Bronchus fibroblast of lung (primary cell): ENCODE measurements around the gene TRIM36.

DNA sequence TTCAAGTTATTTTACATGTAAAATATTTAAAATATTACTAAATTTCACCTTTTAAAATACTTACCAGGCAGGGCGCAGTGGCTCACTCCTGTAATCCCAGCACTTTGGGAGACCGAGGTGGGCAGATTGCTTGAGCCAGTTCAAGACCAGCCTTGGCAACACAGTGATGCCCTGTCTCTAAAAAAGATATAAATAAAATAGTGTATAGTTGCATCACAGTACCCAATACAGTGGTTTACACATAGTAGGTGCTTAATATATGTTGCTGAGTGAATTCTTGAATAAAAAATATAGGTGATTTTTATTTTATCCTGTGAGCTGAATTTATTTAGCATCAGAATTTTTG lies 4.0 kb upstream of the SLC25A46 start:
- RAMPAGE, long total RNA: no peak

DNA sequence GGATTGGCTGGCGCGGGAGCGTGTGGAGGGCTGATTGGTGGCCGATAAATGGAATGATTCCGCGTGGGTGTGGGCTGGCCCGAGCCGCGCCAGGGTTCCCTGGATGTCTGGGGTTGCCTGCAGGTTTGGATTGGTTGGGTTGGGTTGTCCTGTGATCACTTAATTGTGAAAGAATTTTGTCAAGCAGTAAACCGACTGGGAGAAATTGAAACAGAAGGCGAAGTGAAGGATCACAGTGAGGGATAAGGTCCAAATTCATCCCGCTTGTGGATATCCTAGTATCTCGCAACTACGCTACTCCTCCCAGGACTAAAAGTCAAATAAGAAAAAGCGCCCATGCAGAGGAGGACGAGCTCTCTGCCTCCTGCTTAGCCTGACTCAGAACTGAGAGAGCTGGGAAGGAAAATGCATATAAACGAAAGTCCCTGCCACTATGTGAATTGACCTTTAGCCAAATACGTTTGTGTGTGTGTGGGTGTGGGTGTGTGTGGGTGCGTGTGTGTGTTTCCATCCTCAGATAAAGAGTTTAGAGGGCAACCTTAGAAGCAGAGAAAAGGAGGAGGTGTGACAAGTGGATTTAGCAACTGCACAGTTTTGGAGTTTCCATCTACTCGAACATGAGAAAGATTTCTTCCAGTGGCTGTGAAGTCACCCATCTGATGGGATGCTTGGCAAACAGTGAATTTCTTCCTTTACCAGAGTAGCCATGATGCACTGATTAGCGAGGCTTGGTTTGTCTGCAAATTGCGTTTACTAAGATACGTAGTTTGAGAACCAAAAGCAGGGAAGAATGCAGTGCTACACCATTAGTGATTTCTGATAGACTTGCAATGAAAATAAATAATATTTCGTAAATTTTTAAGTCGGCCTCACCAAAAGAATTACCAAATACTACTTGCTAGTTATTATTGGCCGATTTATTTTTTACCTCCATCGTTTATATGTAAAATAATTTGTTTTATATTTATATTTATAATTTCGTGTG lies 616 bp upstream of the STARD4 start:
- RAMPAGE, long total RNA: no peak

- RAMPAGE, long total RNA: no peak
Observed at GRCh38 chr5:111748241-111748681, 8.7 kb downstream of the NREP start.

- RAMPAGE, long total RNA: no peak
Observed at GRCh38 chr5:111757630-111758493, 868 bp upstream of the NREP start.

DNA sequence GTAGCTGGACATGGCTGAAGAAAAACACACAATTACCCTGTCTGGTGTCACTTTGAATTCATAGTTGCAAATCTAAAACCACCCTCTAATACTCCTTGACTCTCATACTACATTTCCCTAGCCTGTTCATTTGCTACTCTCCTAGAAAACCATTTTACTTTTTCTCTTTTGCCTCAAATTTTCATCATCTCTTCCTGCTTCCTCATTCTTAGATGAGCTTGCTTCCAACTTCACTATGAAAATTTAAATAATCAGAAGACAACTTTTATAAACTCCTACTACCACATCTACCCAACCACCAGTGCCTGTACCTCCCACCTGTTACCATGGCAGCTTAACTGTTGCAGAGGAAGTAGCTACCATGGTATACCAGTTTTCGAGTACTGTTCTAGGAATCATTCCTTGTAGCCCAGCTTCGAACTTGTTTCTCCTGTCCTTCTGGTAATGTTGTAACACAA lies 266.7 kb upstream of the NREP start:
- RAMPAGE, long total RNA: no peak

- RAMPAGE, long total RNA: no peak
Observed at GRCh38 chr5:112417866-112418384, 1.2 kb downstream of the EPB41L4A start.

GRCh38 chr5:112418385-112418957 lies 606 bp downstream of the EPB41L4A start:
- RAMPAGE, long total RNA: no peak

- RAMPAGE, long total RNA: no peak
Observed at GRCh38 chr5:112817721-112818148, 43.4 kb upstream of the SRP19 start.

GRCh38 chr5:112921009-112921469 lies 988 bp downstream of the REEP5 start:
- RAMPAGE, long total RNA: no peak

DNA sequence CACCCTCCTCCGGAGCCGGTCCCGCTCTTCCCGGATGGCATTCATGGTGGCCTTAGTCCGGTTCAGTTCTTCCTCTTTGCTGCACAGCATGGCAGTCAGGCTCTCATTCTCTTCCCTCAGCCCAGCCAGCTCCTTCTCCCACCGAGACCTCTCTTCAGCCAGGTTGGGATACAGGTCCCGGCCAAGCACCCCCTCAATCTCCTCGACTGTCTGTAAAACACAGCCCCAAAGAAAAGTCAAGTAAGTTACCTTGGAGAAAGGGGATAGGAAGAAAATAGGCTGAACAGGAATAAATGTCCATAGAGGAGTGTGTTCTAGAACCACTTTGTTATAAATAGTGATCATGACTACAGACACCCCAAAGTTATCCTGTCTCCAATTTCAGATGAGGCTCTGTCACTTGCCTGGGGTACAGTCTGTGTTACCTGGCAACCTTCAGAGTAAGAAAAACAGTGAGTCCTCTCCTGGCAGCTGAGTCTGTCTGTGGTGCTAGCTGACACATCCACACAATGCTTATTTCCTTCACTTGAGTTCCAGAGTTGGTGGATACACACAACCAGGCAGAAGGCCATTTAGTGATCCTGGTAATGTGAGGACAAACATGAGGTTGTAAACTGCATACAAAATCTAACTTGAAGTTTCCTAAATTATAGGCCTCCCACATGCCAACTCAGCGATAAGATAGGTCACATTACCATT lies 125.3 kb downstream of the DCP2 start:
- RAMPAGE, long total RNA: no peak

- RAMPAGE, long total RNA: no peak
Observed at GRCh38 chr5:113199342-113200027, 222.9 kb downstream of the DCP2 start.

DNA sequence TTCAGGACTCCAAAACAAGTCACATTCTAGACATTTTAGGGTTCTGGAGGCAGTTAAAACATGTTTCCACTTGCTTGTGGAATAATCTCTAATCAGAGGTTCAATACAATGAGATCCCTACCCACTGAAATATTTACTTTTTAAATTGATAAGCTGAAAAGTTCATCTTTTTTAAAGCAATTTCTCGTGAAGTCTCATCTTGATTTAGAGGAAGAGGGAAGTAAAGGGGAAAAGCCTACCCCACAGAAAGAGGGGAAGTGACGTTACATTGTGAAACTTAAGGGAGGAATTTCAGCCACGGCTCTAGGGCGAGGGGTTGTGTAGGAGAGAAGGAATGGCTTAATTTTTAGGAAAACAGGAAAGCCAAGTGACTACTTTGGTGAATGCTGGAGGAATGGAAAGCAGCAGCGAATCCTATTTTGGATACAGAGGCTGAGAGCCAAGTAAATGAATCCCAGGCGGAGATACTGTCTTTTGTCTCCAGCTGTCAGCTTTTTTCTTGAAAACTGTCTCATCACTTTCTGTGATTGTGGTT lies 188.6 kb downstream of the TSSK1B start:
- RAMPAGE, long total RNA: no peak

DNA sequence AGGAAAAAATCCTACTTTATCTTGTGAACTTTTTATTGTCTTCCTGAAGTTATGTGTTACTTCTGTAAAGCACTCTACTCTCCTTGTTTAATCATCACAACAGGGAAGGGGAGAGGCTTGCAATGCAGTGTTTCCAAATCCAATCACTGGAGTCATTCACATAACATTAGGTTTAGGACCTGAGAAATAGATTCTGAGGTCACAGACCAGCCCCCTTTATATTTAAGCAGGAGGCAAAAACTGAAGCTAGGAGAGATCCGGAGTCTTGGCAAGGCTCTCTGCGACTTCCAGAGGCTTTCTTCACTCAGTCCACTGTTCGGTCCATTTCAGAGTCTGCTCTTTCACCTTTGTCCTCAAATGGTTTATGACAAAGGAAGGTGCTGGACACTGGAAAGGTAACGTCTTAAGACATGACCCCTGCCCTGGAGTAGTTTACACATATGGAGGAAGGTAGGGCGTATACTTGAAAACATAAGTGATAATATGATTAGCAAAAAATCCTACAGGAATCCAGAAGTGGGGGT lies 188.0 kb downstream of the TSSK1B start:
- RAMPAGE, long total RNA: no peak

GRCh38 chr5:113340374-113340876 lies 94.4 kb downstream of the TSSK1B start:
- RAMPAGE, long total RNA: no peak

DNA sequence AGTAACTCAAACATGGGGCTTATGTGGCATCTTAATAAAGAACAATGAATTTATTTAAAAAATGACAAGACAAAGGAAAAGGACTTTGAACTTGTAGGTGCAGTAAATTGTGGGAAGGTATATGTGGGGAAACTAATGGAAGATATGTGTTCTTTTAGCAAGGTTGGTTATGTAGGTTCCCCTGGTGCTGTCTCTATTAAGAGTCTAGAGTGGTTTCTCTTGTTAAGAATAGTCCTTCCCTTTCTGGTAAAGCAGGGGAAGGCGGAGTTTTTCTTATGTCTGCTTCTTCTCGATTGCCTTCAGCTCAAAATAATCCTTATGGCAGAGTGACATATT lies 2.2 kb downstream of the YTHDC2 start:
- RAMPAGE, long total RNA: no peak

DNA sequence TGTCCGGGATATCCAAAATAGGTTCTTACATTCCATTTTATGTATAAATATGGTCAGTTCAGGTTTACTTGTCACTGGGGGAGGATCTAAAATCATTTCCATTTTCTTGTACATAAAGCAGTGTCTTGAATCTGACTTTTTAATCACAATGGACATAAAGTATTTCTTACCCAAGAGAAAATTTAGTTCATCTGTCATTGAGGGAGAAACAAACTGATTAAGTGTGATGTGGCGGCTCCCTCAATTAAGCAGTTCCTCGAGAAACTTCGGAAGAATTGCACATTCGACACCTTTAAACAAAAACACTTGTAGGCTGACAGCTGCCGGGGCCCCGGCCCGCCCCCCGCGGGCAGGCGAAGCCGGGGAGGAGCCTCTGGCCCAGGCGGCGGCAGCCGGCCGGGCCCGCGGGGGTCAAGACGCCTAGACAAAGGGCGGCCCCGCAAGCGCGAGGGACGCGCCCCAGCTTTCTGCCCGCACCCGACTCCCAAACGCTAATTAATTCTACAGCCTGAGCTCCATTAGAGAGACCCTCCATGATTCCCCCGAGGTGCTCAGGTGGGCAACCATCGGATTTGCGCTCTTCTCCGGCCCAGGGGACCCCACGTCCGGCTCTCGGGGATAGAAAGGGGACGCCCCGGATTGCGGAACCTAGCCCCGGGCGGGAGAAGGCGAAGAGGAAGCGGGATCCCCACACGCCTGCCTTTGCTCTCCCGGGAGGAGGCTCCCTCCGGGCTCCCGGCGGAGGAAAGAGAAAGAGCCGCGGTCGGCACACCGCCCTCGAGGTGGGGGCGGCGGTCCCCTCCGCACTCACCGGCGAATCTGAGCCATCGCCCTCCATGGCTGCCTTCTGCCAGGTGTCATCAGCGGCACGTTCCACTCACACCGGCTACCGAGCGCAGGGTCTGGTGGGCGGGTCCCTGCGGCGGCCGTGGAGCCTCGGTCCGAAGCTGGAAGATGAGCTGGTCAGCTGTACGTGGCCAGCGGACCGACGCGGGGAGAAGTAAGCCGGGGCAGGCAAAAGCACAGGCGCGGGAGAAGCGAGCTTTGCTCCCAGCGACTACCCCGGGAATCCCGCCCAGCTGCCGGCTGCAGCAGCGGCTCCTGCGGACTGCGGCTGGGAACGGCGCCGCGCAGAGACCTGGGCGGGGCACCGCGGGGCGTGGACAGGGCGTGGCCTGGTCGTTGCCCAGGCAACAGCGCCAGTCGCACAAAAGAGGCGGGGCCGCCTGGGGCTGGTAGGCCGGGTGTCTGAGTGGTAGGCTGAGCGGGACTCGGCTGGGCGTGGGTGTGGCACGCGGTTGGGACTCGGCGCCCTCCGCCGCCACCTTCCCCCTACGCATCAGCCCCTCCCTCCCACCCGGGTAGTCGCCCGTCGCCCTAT lies at the start of gene TRIM36:
TRIM36 (minus strand) TSS at position 1,112 of the 1,381 bp plus-strand sequence.
- RAMPAGE, long total RNA: no peak

- RAMPAGE, long total RNA: no peak
Observed at GRCh38 chr5:115178830-115180122, 9.6 kb upstream of the TRIM36 start.

DNA sequence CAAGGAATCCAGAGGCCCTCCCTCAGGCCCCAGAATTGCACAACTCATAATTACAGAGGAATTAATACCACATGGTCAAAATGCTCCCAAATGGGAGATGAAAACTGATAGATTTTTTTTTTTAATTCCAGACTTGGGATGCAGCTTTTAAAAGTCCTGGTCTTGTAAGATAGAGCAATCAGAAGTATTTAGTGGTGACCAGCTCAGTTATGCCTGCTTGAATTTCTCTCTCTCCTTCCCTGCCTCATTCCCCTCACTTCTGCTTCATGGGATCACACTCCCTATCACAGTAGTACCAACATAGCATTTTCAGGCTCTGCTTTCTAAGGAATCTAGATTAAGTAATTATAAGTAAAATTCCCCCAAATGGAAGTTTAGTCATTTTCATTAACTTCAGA lies 96.3 kb upstream of the CCDC112 start:
- RAMPAGE, long total RNA: no peak

DNA sequence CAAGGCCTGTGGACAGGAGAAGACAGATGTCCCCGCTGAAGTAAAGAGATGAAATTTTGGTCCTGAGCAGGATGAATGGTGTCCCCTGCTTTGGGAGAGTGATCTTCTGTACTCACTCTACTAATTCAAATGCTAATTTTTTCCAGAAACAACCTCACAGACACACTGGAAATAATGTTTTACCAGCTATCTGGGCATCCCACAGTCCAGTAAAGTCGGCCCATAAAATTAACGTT lies 69.0 kb upstream of the TMED7 start:
- RAMPAGE, long total RNA: no peak

GRCh38 chr5:115815916-115816221 lies 590 bp downstream of the CDO1 start:
- RAMPAGE, long total RNA: no peak